Ileum (tissue), 1 donor: ENCODE measurements around a stretch of chr21.

- PRO-cap = unidirectional peak, plus-strand start at chr21:41779421
These were observed 12.5 kb upstream of the RIPK4 start for GRCh38 chr21:41779186-41779857.

DNA sequence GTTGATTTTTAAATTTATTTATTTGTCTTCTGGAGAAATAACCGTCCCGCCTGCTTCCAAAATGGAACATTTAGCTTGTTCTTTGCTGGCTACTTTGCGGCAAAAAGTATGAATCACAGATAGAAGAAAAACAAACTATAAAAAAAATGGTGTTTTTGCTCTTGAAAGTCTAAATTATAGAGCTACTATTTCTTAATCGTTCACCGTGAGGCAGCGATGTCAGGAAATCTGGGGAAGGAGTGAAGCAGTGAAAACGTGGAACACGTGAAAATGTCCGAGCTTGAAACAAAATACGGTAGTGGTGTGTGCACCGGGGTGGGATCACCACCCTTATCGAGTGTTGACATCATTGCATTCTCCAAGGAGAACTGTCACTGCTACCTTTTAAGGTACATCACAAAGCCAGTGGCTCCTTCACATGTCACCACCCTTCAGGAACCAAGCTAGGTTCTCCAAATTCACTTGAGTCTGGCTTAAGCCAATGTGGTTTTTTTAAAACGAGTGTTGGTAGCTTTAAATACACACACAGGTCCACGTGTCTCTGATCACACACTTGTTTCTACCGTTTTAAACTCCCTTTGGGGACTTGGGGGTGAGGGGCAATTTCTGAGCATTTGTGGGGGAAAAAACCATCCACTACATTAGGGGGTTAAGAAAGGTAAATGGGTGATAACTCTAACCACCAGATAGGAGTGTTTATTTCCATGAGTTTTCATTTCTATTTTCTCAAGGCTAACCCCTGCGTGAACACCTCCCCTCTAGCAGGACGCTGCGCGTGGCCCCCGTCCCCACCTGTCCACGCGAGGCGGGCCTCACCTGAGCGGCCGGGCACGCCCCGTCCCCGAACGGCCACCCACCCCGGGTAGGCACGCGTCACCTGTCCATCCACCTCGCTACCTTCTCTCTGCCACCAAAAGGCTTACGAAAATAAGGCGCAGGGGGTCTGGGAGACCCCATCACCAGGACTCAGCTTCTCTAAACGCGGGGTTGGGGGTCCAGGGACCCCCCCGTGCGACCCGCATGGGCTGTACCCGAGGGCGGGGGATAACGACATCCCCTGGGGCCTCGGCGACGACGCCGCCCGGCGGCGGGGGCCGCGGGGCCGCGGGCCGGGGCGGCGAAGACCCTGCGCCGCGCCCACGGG is 1.0 kb downstream of the PRDM15 start:
- PRO-cap = no peak

DNA sequence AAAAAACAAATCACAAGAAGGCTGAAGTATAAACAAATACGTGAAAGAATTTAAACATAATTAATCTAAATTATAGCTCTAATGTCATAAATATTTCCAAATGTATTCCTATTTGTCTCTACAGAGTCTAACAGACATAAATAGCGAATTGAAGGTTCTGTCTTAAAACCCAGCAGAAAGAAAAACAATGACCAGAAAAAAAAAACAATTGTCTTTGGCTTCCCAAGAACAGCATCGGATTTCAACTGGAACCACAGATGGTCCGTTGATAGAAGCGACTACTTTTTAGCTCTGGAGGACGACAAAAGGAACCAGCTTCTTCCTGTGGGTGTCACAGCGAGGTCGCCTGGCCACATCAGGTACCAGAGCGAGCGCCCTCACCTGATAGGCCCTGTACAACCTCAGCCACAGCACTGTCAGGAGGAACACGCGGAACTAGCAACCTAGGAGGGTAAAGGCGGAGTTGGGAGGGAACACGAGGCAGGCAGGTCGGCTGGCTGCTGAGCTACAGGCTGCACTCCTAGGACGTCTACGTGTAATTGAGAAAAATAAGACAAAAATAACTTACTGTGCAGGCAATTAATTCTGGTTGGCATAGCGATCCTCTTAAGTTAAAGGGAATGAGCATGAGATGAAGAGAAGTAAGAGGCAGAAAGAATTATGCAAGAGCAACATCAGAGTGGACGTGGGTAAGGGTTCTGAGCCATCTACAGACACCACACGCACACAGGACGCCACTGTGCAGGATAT is 16.7 kb upstream of the PRDM15 start:
- PRO-cap = no peak

GRCh38 chr21:41923834-41924996 is 29.6 kb downstream of the C2CD2 start:
- PRO-cap = no peak

- PRO-cap = unidirectional peak, minus-strand start at chr21:42063743; unidirectional peak, minus-strand start at chr21:42063803
These were observed 7.3 kb upstream of the UMODL1 start for GRCh38 chr21:42063508-42064623.

DNA sequence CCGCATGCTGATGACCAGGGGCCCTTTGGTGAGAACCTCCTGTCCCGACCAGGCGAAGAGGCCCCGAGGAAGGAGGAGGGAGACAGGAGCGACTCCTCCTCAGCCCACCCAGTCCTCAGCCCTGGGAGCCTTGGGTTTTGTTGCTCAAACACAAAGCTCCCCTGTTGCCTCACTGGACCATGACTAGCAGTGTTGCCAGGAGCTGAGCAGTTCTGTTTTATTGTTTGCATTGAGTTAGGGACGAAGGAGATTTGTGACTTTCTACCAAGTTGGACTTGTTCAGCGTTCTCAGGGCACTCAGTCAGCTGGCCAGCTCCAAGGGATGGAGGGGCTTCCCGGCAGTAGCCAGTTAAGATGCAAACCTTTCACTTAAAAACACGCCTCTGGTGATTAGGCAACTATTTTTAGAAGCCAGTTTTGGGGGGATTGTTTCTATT is 10.1 kb downstream of the UMODL1 start:
- PRO-cap = no peak

DNA sequence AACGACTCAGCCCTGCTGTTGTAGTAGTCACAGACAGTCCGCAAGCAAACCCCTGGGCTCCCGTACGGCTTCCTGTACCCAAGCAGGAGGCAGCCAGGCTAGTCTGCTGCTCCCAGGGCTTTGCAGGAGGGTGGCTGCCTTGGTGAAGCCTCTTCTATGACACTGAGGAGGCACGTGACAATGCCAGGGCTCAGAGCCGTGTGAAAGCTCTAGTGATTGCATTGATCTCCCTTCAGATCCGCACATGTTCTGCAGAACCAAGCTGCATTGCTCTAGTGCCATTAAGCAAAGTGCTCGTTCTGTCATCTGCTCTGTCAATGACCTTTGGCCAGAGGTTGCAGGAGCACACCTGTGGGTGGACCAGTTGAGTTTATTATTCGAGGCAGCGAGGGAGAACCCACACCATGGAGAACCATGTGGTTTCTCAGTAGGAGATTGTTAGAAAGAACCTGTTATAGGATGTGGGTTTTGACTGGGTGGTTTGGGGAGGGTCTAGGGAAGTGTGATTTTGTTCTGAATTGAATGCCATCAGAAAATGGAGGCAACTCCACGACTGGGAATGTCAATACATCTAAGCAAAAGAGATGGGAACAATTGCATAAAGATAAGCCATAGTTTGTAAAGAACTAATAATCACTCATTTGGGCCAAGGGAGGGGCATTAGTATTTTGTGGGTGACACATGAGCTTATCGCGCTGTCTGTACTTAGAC is 18.2 kb downstream of the UMODL1 start:
- PRO-cap = unidirectional peak, plus-strand start at position 376 of the sequence

DNA sequence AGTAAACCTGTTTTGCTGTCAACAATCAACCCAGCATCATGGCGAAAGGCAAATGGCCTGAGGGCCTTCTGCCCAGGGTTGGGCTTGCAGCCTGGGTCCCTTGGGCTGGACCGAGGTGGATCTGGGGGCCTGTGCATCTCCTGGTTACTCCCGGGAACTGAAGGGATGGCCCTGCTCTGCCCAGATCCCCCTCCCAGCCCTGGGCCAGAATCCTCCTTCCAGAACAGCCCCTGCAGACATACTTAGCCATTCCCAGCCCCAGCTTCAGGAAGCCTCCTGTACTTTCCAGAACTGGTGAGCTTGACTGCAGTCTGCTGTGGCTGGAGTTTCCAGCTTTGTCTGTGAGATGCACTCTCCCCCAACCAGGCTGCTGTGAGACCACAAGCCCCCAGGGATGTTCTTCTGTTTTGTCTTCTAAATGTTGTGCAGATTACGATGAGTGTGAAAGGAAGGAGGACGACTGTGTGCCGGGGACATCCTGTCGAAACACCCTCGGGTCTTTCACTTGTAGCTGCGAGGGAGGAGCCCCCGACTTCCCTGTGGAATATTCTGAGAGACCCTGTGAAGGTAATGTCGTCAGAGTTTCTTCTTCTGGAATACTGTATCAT is 49.6 kb downstream of the UMODL1 start:
- PRO-cap = no peak

DNA sequence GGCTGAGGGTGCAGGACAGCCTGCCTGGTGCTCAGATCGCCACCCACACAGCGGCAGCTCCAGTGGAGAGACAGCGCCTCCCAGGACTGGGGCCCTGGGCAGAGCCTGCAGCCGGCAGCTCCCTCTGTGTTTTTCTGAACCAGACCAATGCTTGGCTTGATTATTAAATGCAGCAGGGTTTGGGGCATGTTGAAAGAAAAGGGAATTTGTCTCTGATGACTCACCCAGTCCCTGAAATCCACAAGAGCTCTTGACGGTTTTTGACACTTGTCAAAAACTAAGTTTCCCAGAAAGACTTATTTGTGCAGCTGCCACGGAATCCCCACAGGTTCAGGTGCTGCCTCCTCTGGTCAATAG is 54.7 kb downstream of the UMODL1 start:
- PRO-cap = no peak

DNA sequence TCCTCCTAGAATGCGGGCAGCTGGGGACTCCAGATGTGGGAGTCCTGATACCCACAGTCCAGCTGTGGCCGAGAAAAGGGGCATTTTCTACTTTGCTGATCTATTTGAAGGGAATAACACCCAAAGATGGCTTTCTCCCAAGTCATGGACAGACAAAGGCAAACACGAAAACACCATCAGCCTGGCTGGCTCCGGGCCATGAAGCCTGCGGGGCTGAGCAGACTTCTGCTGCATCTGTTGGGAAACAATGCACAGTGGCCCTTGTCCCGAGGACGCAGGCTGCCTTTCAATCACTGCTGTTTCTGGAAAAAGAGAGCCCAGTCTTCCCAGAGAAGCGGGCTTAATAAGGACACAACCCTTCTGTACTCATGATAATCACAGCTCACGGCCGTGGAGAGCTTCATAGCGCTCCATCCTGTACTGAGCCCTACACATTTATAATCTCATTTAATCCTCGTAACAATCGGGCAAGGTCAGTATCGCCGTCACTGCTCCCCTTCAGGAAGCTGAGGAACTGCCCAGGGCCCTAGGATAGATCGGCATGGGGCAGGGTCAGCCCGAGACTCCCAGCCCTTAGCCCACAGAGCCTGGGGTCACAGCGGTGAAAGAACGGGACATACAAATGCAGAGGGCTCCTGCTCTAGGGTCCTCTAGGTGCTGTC is 61.9 kb upstream of the ABCG1 start:
- PRO-cap = no peak

- PRO-cap = no peak
These were observed 721 bp downstream of the ABCG1 start for GRCh38 chr21:42219624-42220097.

DNA sequence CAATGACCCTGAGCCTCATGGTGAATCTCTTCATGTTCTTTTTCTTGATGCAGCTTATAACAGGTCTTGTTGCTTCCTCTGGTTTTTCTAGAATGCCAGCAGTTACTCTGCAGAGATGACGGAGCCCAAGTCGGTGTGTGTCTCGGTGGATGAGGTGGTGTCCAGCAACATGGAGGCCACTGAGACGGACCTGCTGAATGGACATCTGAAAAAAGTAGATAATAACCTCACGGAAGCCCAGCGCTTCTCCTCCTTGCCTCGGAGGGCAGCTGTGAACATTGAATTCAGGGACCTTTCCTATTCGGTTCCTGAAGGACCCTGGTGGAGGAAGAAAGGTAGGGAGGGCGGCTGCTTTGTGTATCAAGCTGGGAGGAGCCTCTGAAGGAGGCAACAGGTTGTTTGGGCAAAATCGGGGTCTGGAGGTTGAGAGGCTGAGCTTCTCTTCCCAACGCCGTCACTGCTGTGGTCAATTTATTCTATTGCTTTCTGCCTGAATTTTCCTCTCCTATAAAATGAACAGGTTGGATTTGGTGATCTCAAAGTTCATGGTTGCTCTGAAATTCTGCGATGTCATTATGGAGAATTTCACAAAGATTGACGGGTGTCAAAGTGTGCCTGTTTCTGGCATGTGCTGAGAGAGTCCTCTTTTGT is 6.8 kb downstream of the ABCG1 start:
- PRO-cap = no peak

GRCh38 chr21:42271032-42271455 is 44.2 kb downstream of the TFF3 start:
- PRO-cap = no peak

DNA sequence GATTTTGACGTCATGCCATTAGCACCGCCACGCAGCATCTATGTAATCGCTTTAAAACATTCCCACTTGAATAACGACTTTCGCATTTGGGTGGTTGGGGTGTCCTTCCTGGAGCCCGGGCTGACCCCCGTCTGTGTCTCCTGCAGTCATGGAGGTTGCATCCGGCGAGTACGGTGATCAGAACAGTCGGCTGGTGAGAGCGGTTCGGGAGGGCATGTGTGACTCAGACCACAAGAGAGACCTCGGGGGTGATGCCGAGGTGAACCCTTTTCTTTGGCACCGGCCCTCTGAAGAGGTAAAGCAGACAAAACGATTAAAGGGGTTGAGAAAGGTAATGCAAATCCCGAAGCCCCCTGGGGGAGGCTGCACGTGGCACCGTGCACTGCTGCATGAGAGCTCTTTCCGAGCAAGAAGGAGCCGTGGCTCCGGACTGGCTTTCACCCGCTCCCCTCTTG is 27.4 kb downstream of the TFF3 start:
- PRO-cap = no peak

- PRO-cap = bidirectional peak, plus-strand start at chr21:42332848, minus-strand start at chr21:42332738
These were observed 17.5 kb upstream of the TFF3 start for GRCh38 chr21:42332428-42333301.

GRCh38 chr21:42460234-42460749 is 35.7 kb downstream of the RSPH1 start:
- PRO-cap = no peak

GRCh38 chr21:42468260-42469160 is 27.5 kb downstream of the RSPH1 start:
- PRO-cap = no peak

DNA sequence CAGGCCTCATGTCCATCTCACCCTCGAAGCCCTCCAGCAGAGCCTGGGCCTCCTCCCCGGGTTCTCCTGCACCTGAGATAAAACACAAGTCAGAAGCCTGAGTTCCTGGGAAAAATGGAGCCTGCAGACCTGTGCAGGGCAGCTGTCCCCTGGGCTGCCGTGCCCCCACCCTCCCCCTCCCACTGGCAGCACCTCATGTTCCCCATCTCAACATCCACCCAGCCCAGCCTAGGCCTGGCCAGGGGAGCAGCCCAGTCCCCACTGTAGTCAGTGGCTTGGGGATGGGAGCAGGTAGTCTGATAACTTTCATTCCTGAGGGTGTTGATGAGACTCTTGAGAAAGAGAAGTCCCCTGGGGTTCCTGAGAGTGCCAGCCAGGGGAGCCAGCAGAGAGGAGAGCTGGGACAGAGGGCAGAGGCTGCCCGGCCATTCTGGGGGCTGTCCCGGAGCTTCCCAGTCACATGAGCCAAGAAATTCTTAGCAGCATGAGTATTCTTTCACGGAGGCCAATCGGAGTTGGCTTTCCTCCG is 20.0 kb downstream of the RSPH1 start:
- PRO-cap = no peak

- PRO-cap = no peak
These were observed 4.4 kb upstream of the SLC37A1 start for GRCh38 chr21:42509117-42509778.

- PRO-cap = no peak
These were observed 4.6 kb downstream of the SLC37A1 start for GRCh38 chr21:42517964-42518877.